Peritoneum (tissue), 1 donor: ENCODE data around the gene GP1BB.

DNA sequence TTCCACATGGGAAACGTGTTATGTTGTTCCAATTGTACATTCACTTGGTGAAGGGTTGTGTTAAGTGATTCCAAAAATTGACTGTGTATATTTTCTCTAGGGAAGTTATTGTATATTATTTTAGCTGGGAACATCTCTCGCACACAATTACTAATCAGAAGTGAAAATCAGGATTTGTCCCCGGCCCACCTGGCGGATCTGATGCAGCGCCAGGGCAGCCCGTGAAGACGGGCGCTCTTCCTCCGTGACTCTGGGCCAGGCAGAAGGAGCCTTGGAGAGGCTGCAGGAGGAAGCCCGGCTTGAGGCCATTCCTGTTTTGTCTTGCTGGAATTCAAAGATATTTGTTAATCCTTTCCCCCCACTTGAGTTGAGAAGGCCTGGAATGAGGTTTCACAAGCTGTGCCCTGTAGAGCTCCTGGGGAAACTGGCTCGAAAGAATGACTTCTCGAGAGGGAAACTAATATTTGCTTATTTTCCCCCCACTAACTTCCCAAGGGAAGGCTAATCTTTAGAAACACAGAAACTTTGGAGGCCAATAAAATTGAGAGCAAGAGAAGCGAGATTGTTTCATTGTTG is 92.9 kb upstream of the SEPTIN5 start:
- PRO-cap = no peak

DNA sequence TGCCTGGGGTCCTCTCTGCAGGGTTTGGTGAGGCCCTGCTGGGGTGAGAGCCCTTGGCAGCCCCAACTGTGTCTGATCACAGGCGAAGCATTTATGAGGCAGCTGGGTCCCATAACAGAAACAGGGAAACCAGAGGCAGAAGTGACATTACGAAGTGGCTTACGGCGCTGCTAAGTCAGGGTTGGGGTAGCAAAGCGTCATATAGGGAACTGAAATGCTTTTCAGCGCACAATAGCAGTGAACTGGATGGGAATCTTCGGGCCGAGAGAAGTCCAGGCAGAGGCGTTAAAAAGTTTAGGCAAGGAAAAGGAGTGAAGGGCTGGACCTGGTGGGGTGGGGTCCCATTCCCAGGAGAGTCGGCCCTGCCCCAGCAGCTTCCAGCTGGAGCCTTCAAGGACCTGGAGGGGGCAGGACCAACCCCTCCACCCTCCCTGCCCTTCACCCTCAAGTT is 92.1 kb upstream of the SEPTIN5 start:
- PRO-cap = no peak

GRCh38 chr22:19723123-19723725 is at the start of gene GP1BB:
TSS of gene GP1BB (plus strand) at chr22:19723539.
- PRO-cap = no peak

DNA sequence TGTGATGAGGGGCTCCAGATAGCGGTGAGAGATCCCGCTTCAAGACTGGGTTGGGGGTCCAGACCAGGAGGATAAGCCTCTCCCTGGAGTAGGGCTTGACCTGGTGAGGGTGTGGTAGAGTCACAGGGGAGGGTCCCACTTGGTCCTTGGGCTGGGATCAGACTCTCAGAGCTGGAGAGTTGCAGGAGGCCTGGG is 431 bp upstream of the TXNRD2 start:
- PRO-cap = no peak

GRCh38 chr22:19942347-19943508 is 1.1 kb upstream of the TXNRD2 start:
- PRO-cap = no peak

- PRO-cap = no peak
These were observed 33.7 kb upstream of the TXNRD2 start for GRCh38 chr22:19975140-19975956.

DNA sequence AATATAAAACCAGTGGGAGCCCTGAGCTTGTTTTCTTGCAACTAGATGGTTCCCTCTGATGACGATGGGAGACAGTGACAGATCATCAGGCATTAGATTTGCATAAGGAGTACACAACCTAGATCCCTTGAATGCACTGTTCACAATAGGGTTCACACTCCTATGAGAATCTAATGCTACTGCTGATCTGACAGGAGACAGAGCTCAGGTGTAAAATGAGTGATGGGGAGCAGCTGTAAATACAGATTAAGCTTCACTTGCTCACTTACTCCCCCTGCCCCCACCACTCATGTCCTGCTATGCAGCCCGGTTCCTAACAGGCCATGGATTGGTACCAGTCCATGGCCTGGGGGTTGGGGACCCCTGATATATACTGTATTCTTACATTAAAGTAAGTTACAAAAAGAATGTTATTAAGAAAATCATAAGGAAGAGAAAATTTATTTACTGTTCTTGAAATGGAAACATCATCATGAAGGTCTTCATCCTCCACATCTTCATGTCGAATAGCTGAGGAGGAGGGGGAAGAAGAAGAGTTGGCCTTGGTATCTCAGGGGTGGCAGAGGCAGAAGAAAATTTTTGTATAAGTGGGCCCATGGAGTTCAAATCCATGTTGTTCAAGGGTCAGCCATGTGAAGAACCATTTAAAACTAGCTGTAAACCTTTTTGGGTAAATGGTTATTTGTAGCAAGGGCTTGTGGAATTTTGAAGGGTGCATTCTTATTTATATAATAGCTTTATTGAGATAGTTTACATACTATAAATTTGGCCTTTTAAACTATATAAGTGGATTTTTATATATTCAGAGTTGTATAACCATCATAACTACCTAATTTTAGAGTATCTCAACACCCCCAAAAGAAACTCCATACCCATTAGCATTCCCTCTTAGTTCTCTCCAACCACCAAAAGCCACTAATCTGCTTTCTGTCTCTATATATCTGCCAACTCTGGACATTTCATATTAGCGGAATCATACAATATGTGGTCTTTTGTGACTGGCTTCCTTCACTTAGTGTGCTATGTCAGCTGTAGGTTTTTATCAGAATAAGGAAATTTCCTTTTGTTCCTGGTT is 16.1 kb downstream of the DGCR8 start:
- PRO-cap = no peak

DNA sequence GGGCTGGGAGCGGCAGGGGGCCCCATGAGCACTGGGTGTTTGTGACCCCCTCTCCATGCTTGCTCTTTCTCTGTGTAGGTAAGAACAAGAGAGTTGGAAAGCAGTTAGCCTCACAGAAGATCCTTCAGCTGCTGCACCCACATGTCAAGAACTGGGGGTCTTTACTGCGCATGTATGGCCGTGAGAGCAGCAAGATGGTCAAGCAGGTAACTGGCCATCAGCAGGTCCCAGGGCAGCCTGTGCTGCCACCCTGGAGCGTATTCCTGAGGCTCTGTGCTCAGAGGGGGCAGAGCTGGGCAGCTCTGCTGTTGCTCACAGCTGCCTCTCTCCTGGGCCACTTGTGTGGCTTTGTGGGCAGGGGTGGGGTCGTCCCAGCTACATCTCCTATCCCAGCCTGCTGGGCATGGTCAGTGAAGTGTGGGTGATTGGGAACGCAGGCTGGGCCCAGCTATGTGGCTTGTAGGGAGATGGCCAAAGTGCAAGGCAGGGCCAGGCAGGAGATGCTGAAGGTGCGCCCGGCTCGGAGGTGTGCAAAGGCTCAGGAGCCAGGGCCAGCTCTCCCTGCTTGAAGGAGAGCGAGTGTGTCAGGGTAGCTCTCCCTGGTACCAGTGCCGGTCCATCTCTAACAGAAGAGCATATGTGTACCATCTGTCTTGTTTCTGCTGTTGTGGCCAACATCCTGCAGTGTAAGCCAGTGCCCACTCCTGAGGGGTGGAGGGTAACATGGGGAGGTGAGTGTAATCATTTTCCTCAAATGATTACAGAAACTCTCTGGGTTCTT is 8.5 kb upstream of the RANBP1 start:
- PRO-cap = no peak

DNA sequence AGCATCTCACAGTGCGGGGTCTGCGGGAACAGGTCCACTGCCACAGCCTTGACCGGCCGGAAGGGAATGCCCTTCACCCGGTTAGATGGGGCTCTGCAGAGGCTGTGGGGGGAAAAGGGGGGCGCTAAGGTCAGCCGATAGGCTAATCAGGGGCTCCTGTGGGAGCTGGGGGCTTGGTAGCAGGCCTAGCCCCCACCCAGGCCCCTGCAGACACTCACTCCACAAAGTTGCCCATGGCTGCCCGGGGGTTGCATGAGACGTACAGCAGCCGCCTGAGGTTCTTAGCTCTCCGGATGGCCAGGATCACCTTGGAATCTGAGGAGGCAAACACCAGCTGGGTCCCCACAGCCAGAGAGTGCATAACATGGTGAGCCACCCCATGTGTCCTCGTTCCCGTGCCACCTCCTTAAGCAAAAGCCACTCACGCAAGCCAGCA is 3.2 kb upstream of the RANBP1 start:
- PRO-cap = no peak

DNA sequence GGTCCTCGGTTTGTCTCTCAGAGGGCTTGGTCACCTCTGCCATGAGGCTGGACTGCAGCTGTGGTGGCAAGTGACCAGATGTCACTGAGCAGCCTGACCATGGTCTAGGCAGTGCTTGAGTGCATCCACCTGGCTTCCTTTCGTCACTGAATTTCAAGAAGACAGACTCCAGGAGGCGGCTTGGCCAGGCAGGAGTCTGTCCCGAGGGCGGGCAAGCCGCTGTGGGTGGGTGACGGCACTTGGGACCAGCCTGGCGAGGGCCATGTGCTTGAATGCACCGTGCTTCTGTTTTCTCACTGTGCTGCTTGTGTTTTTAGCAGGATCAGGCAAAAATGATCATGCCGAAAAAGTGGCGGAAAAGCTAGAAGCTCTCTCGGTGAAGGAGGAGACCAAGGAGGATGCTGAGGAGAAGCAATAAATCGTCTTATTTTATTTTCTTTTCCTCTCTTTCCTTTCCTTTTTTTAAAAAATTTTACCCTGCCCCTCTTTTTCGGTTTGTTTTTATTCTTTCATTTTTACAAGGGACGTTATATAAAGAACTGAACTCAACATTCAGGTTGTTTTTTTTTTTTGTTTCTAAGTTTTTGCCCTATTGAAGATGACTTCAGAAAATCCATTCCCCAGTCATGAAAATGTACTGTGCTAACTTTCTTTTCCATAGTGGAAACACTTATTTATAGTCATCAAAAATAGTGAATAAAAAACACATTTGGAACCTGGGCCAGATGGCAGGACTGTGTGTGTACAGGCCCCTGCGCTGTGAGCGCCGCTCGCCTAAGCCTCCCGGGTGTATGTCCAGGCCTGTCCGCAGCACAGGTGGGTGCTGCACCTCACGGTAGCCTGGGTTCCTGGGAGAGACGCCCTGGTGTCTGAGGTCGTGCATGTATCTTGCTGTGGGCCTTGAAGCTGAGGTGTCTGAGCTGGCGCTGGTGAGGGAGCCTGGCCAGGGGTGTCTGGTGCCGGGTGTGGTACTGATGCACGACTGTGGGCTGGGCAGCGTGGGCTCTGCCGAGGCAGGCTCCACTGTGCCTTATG is 4.7 kb upstream of the ZDHHC8 start:
- PRO-cap = no peak

DNA sequence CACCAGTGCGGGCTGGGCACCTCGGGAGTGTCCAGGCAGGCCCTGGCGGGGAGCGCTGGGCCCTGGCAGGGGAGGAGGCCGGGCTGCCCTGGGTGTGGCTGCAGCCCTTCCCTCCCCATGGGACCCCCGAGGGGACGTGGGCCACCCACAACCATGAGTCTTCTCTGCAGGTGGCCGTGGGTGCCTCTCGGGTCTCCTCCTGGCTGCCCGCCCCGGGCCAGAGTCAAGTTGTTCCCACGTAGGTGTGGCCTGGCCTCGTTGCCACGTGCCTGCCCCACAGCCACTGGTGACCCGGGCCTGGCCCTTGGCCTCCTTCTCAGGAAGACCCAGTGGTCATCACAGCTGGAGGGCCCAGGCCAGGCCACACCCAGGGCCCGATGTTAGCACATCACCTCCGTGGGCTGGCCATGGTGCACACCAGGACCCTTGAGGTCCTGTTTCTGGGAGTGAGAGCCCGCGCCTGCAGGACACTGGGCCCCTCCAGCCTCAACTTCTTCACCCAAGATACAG is 724 bp downstream of the ZDHHC8 start:
- PRO-cap = no peak

- PRO-cap = no peak
These were observed 26.5 kb downstream of the RTN4R start for GRCh38 chr22:20241603-20242128.

- PRO-cap = no peak
These were observed 21.2 kb downstream of the RTN4R start for GRCh38 chr22:20246802-20247484.

- PRO-cap = no peak
These were observed 12.5 kb downstream of the KLHL22 start for GRCh38 chr22:20482961-20483655.

DNA sequence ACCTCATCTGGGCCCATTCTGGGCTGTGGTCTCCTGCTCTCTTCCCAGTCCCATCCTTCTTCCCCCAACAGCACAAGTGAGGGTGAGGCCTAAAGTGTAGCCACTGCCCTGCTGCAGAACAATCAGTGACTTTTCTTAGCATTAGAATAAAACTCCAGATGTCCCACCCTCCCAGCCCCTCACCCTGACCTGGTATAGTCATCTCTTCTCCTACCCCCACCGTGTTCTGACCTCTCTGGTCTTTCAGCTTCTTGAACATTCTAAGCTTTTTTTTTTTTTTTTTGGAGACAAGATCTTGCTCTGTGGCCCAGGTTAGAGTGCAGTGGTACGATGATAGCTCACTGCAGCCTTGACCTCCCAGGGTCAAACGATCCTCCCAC is 4.3 kb downstream of the MED15 start:
- PRO-cap = no peak

DNA sequence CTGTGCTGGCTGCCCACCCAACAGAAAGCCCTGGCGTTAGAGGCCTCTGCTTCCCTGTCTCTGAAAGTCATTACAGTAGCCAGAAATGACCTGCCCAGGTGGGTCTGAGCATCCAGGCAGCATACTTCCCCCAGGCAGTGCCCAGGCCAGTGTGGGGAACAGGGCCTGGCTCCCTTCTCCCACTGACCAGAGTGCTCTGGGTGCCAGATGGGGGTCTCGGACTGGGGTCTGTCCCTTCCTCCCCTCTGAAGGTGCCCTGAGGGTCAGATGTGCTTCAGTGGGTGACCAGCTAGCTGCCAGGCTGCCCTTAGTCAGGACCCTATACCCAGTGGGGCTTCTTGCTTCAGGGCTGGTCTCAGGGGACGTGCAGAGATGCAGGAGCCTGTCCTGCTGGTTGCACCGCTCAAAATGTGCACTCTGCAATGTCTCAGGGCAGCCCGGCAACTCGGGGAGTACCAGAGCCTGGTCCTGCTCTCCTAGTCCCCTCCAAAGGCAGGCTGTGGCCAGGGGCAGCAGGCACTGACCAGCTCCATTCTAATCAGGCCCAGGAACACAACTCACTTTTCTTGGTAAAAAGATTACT is 80.6 kb downstream of the MED15 start:
- PRO-cap = unidirectional peak, plus-strand start at position 345 of the sequence

GRCh38 chr22:20606459-20606910 is 99.1 kb downstream of the MED15 start:
- PRO-cap = no peak

- PRO-cap = no peak
These were observed 102.8 kb upstream of the SERPIND1 start for GRCh38 chr22:20671176-20671427.

- PRO-cap = no peak
These were observed 48.2 kb upstream of the SERPIND1 start for GRCh38 chr22:20725715-20726178.

- PRO-cap = no peak
These were observed 35.3 kb upstream of the SERPIND1 start for GRCh38 chr22:20738492-20739118.